Measurements from ENCODE around the genes UCN3 and CALML3.

GRCh38 chr10:4372478-4373010, 453.5 kb upstream of the AKR1E2 start:
- PRO-cap = bidirectional peak, plus-strand start at chr10:4372922, minus-strand start at chr10:4372709

DNA sequence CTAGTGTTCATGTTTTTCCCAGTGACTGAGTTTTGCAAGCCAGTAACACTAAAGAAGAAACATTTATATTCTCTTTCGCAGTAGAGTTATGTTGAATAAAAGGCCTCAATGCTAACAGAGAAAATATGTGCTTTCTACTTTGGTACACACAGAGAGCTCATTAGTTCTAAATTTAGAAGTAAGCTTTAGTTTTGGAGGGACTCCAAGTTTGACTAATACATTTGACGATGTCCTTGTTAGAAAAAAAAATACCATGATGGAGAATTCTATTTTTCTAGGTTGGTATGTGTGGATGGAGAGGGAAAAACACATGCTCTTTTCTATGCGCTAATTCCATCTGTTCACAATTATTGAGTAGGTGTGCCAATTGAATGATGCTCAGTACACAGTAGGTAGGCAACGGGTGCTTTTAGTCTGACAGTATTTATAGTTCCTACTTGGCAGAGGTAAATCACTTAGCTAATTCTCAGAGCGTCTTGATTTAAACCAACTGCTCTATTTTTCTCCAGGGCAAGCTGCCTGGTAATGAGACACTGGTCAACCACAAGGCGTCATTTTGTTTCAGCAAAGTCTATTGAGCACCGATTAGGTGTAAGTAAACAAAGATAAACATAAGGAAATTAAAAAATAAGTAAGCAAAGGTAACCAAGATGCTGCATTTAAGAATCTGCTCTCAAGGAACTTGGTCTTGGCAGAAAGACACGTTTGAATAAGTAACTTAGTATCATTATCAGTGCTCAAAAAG, 327.1 kb upstream of the AKR1E2 start:
- PRO-cap = no peak

DNA sequence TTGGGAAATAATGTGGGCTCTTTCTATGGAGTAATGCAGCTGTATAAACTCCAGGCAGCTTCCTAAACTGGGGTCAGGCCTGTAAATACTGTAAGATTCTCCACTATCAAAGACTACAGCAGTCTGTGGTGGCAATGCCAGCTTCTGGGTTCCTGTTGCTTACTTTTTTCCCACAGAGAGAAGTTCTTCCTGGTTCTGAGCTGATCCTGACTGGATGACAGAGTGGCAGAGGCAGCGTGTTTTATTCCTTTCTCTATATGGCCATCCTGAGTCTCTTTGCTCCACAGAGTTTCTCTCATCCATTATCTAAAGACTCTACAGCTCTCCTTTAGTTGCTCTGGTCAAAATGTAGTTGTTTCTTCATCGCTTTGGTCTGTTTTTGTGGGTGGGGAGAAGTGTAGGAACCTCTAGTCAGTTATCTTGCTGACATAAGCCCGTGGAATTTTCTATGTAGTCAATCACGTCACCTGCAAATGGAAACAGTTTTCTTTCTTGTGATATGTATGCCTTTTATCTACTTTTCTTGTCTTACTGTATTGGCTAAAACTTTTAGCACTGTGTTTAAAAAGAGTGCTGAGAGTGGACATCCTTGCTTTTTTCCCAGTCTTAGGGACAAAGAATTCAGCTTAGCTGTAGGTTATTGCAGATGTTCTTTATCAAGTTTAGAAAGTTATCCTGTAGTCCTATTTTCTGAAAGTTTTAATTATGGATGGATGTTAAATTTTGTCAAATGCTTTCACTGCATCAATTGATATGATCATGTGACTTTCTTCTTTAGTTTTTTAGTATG, 42.2 kb downstream of the AKR1E2 start:
- PRO-cap = no peak

GRCh38 chr10:4931482-4931849, 31.7 kb upstream of the AKR1C1 start:
- PRO-cap = no peak

DNA sequence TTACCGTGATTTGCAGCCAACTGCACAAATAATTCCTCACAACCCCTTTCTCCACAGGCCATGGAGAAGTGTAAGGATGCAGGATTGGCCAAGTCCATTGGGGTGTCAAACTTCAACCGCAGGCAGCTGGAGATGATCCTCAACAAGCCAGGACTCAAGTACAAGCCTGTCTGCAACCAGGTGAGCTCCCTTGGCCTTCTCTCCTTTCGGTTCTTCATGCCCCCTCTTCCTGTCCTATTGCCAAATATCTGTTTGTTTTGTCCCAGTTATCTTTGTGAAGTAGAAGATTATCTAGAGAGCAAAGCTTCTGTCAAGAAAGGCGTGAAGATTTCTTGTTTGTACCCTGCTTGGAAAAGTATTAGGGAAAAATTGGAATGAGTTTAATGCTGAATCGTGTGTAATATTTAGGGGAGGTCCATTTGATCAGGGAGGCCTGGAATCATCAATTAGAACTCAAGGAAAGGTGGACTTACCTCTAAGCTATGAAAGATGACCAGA, 5.1 kb downstream of the AKR1C3 start:
- PRO-cap = no peak

DNA sequence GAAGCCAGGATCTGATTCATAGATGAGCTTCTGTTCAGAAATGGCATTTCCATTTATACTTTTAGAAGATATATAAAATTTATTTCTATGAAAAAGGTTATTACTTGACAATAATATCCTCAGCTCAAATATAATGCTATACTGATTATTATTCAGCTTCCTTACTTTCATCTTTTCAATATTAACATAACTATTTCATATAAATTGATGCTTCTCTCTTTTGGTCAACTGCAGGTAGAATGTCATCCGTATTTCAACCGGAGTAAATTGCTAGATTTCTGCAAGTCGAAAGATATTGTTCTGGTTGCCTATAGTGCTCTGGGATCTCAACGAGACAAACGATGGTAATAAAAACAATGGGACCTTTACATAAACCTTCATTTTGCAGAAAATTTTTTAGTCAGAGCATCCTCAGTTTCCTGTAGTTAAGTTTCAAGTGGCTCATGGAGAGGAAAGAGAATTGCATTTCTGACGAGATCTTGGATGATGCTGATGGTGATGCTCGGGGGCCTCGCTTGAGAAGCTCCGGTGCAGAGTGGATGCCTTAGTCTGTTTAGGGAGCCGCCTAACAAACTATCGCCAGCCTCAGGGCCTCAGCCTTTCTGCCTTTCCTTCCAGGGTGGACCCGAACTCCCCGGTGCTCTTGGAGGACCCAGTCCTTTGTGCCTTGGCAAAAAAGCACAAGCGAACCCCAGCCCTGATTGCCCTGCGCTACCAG, 7.8 kb downstream of the AKR1C3 start:
- PRO-cap = no peak

GRCh38 chr10:5252281-5252780, 55.7 kb downstream of the AKR1C4 start:
- PRO-cap = bidirectional peak, plus-strand start at chr10:5252702, minus-strand start at chr10:5252553

- PRO-cap = no peak
Observed at GRCh38 chr10:5364689-5365277, at the start of gene UCN3. TSS of gene UCN3 (plus strand) at chr10:5364966.

DNA sequence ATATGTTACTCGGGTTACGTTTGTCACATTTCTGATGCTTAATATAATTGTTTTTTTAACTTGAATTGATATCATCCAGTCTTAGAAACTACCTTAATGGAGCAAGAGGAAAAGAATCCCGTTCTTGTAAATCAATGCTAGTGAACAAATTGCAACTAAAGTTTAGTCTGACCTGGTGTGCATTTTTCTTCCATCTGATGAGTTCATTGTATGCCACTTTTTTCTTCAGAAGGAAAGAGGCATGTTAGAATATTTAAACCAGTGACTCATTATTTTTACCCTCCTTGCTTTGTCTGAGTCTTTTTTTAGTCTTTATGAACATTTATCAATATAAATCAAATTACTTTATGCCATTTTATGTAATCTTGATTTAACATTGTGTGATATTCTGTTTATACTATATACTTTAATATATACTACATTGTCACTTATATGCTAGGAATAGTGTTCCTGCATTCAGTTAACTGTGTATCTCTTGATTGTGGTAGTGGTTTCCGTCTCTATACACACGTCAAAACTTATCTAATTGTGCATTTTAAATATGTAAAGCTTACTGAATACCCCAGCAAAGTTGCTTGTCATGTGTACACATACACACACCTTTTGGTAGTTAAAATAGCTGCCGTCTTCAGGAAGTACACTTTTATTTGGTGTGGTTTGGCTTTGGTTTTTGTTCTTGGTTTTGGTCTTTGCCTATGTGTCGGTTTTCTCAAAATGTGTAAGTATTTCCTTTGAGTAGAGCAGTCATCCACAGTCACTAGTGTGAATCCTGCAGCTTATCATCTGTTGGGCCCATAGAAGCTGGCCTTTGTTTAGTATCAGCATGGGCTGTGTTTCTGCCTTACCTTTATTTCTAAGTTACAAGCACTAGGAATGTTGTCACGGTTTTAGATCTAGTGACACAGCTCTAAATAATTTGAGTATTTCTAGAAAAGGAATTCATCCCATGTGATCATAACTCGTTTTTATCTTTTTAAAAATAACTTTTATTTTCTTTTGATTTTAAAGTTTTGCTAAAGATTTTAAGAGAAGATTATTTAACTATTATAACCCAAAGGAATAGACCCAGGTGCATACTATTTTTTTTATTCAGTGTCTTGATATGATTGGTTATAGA, 35.1 kb downstream of the NET1 start:
- PRO-cap = unidirectional peak, minus-strand start at position 196 of the sequence

DNA sequence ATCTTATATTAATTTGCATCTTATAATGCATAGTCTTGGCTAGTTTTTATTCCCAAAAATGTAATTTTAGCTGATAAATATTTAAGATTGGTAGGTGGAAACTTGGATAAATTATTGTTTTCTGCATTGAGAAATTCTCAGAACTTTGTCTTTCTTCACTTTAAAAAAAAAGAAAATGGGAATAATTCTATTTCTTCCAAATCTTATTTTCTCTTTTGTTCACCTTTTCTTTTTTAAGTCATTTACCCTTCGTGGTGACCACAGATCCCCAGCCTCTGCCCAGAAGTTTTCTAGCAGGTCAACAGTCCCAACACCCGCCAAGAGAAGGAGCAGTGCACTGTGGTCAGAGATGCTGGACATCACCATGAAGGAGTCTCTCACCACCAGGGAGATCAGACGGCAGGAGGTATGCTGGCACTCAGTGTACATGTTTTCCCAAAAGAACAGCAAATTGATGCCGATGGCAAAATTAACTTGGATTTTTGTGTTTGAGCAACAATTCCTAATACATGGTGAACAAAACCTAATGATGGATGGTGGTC, 39.8 kb downstream of the NET1 start:
- PRO-cap = no peak

DNA sequence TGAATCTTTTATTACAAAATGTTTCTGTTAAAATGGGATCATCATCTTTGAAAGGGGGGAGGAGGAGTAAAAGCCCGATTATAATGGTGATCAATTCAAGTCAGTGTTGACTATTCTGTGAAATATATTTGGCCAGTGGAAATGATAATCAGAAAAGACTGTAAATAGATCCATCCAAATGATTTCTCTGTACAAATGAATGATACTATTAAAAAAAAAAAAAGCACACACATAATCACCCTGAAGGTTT, 41.2 kb downstream of the CALML5 start:
- PRO-cap = no peak

GRCh38 chr10:5462076-5462852, 37.1 kb downstream of the CALML5 start:
- PRO-cap = no peak

DNA sequence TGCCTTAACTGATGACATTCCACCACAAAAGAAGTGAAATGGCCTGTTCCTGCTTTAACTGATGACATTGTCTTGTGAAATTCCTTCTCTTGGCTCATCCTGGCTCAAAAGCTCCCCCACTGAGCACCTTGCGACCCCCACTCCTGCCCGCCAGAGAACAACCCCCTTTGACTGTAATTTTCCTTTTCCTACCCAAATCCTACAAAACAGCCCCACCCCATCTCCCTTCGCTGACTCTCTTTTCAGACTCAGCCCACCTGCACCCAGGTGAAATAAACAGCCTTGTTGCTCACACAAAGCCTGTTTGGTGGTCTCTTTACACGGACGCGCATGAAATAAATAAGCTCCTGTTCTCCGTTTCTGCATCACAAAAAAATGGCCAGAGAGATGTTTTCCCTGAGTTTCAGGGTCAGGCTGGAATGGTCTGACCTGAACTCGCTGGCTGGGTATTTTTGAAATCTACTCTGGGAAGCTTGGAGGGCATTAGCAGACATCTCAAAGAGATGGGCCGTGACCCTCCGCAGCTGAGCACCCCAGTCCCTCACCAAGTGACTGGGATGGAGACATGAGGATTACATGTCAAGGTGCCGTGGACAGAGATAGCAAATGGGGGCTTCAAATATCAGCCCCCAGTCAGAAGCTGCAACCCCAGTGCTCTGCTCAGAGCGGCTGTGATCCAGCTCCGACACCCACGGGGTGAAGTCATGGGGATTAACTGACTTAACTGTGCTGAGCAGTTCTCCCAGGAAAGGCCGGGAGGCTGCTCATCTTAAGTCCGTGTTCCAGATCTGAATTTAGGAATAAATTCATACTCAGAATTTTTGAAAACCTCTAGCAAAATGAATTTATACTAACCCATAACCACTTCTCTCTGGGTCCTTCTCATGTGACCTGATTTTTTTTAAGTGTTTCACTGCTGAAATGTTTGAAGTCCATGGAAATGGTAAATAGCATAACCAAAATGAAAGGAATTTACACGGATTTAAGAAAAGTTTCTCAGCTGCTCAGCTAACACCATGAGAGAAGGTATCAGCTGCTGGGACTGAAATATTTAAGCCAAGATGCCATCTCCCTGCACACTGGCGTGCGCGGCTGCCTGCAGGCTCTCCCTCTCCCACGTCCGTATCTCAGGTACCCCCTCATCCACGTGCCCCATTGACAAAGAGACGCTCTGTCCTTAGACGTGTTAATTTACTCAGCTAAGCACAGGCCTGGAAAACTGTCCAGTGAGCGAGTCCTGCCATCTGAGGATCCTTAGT, 22.3 kb downstream of the CALML5 start:
- PRO-cap = no peak

GRCh38 chr10:5503436-5504038, 4.2 kb upstream of the CALML5 start:
- PRO-cap = no peak

- PRO-cap = no peak
Observed at GRCh38 chr10:5524479-5525278, at the start of gene CALML3. TSS of gene CALML3 (plus strand) at chr10:5524961.

DNA sequence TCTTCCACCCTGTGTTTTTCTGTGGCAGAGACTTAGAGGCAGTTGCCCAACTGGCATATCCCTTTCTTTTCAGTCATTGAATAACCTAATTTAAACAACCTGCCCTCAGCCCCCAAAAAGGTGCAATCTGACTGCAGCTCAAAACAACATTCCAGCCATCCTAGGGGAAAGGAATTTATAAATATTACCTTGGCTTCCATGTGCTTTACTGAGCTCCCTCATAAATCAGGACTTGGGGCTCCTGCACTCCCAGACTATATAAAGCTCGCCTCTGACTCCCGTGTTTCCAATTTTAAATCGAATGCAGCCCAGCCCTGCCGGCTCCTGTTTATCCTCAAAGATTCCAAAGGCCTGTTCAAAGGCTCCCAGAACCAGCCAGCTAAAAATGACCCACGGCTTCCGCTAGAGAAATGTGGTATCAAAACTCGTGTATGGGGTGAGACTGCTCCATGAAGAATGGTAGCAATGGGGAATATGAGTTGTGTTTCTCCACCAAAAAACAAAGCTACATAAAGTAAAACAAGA, 4.9 kb downstream of the CALML3 start:
- PRO-cap = no peak

DNA sequence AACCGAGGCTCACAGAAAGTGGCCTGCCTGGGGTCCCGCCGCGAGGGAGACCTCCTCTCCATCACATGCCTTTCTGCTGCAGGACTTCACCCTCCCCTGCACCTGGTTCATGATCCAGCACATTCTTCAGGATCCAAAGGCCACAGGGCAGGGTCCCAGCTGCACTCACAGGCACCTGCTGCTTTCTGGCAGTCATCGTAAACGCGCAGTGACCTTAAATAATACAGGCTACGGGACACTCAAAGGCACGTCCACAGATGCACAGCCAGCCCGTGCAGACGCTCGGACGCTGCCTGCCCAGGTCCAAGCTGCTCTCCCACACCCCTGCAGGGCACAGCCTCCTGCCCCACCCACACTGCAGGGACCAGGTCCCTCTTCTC, 49.9 kb downstream of the CALML3 start:
- PRO-cap = no peak

GRCh38 chr10:5628011-5628870, 38.2 kb downstream of the ASB13 start:
- PRO-cap = no peak

GRCh38 chr10:5759962-5761015, 52.9 kb downstream of the GDI2 start:
- PRO-cap = no peak

DNA sequence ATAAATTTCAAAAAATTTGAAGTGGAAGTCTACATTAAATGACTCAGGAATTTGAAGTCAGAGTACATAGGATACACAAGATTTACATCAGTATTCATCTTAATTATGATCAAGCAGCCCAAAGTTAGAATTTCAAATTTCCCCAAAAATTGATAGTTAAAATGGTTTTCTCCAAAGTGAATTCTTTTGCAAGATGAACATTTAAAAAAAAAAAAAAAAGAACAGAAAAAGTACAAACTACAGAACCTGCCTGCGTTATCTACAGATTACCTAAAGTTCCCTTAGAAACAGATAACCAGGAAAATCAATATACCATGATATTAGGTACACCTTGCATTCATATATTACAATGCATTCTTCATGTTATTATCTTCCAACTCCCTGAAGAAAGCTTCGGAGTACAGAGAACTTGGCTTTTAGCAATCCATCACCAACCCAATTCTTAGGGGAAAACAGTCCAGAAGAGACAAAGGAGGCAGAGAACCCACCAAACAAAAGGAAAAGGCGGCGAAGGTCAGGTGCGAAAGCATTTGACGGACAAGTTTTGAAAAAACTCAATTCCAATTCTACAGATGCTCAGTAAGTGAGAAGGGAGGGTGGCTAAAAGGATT, 1.1 kb downstream of the GDI2 start:
- PRO-cap = bidirectional peak, plus-strand start outside the sequence, minus-strand start at position 449 of the sequence